Thyroid gland (tissue), 7 donors: ENCODE measurements around the genes SIAH2 and AADAC.

GRCh38 chr3:150410527-150411104 is 2.5 kb downstream of the TSC22D2 start:
- PRO-cap, 2 experiments, result peak in 1 of 2 experiments; most common plus-strand start chr3:150410786 (in 1); most common minus-strand start chr3:150410733 (in 1)
- RAMPAGE, long total RNA, 5 experiments, result no peak in any of the 5 experiments

DNA sequence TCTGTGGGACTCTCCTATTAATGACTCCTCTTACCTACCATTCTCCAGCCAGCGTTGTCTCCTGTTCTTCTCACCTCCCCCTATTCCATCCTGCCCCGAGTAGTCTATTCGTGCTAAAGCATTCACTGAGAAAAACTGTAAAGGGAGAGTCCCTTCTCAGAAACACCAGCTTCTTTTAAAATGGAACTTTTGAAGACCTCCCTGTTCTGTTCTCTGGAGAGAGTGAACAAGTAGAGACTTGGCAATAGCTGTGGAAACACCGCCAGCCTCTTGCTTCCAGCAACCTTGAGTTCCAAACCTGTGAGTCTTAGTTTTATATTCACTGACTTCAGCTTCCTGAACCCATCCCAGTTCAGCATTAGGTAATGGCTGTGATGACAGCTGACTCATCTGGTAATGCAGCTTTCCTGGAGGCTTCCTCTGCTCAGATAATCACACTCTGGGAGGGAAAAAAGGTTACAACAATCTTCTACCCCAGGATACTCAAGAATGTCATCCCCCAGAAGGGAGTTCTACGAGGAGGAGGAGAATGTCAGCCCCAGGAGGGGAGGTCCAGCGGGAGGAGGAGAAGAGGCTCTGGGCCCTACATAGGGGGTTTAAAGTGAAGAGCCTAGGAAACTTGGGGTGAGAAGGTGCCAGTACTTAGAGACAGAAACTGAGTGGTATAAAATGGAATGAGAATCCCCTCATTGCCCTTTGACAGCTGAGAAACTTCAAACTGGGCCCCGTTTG is 61.5 kb downstream of the TSC22D2 start:
- PRO-cap, 2 experiments, result no peak in any of the 2 experiments
- RAMPAGE, long total RNA, 5 experiments, result no peak in any of the 5 experiments

DNA sequence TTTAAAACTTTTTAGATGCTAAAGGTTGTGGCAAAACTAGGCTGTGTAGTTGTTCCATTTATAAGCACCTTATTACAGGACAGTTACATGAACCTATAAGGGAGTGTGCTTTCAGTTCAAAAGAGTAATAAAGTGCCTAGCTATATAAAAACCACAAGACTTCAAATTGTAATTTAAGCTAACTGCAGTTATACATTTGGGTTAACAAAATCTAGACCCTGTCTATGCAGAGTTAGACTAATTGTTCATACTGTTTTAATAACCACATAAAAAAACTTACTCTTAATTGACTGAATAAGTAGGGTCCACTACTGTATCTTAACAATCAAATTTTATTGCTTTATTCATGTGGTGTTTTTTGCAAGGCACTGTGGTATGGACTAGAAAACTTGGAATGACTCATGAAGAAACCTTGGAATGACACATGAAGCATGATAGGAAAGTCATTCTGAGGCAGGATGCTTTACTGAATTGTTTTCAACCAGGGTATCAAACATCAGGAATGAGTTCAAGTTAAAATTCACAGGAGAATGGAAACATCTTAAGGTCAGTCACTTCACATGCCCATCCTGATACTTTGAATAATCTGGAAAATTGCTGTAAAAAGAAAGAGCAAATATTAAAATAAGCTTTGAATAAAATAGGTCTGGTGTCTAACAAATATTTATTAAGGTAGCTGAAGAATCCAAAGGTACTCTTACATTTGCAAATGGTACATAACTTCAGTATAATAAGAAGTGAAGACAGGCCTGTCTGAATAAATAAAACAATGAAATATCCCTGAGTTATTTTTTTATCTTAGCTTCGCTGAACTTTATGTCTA is 2.2 kb downstream of the SERP1 start:
- PRO-cap, 2 experiments, result no peak in any of the 2 experiments
- RAMPAGE, long total RNA, 5 experiments, result no peak in any of the 5 experiments

DNA sequence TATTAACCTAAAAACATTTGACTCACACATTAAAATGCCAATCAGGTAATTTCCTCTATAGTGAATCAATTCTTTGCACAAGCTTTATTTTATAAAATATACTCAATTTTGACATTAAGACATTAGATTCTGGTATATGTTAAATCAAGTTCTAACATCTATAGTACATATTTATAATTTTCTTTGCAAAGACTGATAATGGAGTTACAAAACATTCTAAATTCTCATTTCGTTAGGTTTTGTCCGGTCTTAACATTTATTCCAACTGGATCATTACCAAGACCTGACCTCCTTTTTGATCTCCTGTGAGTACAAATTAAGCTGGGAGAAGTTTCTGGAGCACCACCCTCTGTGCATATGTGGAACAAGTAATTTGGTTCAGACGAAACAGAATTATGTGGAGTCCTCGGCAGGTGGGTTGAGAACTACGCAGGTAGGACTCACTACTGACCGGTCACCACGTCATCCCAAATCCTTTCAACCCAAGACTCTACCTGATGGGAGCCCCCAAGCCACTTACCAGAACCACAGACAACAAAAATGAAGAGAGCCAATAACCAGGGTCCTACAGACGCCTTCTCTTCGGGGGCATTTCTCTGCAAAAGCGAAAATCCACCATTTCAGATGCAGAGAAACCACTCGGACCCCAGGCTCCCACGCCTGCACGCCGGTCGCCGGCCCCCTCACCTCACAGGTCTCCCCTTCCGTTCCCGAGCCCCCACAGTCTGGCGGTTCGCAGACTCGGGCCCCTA is 937 bp downstream of the SERP1 start:
- PRO-cap, 2 experiments, result peak in 2 of 2 experiments; most common plus-strand start position 385 of the sequence (in 2); most common minus-strand start position 370 of the sequence (in 1)
- RAMPAGE, long total RNA, 5 experiments, result no peak in any of the 5 experiments

GRCh38 chr3:150600745-150601649 is 2.1 kb upstream of the SELENOT start:
- PRO-cap, 2 experiments, result no peak in any of the 2 experiments
- RAMPAGE, long total RNA, 5 experiments, result no peak in any of the 5 experiments

GRCh38 chr3:150612494-150612943 is 9.4 kb downstream of the SELENOT start:
- PRO-cap, 2 experiments, result no peak in any of the 2 experiments
- RAMPAGE, long total RNA, 5 experiments, result no peak in any of the 5 experiments

DNA sequence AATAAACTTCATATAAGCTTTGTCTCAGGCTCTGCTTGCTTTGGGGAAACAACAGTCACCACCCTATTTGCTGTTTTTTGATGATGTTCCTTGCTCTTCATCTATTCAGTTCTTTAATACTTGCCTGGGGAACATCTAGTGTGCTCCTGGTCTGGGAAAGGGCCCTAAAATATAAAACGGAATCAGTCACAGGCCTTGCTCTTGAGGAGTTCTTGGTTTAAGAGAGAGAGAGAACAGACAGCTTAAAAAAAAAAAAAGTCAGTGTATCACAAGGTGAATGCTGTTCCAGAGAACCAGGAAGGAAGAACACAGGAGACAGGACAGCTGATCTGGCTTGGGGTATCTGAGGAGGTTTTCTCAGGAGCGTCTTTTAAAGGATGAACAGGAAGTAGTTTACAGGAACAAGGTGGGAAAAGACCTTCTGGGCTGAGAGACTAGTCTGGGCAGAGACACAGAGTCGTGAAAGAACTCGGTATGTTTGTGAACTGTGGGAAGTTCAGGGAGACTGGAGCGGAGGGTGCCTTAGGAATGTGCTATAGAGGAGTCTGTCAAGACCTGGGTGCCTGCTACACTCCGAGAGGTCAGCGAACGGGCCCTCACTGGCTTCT is 21.2 kb upstream of the ERICH6 start:
- PRO-cap, 2 experiments, result no peak in any of the 2 experiments
- RAMPAGE, long total RNA, 5 experiments, result no peak in any of the 5 experiments

- PRO-cap, 2 experiments, result no peak in any of the 2 experiments
- RAMPAGE, long total RNA, 5 experiments, result no peak in any of the 5 experiments
Observed at GRCh38 chr3:150739784-150740702, 22.9 kb downstream of the SIAH2 start.

DNA sequence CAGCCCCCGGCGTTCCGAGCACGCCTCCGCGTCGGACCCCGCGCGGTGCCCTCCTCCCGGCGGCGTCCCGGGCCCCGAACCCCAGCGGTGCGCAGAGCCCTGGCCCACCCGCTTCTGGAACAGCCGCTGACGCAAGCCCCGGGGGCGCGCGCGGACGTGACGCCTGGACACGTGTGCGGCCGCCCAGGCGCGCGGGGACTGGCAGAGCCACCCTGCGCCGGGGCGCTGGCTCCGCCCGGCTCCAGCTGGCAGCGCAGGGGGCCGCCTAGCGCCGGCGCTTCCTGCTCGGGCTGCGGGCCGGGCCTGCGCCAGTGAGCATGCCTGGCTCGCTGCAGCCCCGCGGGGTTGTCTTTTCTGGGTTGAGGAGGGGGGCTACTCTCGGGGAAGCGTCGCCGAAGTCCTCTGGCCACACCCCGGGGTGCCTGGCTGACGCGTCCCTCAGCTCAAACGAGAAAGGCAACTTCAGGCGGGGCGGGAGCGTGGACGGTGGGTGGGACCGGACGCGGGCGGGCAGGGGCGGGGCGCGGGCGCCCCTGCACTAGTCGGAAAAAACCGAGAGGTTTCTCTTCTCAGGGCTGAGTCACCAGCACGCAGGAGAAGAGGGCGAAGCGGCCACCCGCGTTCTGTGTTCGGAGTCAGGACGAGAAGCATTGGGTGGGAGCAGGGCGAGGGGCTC is at the start of gene SIAH2:
Gene SIAH2, minus strand, starts transcription at position 137 of the 676 bp plus-strand sequence.
- PRO-cap, 2 experiments, result peak in 2 of 2 experiments; most common plus-strand start position 578 of the sequence (in 2); most common minus-strand start position 116 of the sequence (in 2)
- RAMPAGE, long total RNA, 5 experiments, result no peak in any of the 5 experiments

GRCh38 chr3:151387429-151388084 is 3.0 kb upstream of the P2RY12 start:
- PRO-cap, 2 experiments, result no peak in any of the 2 experiments
- RAMPAGE, long total RNA, 5 experiments, result no peak in any of the 5 experiments

- PRO-cap, 2 experiments, result no peak in any of the 2 experiments
- RAMPAGE, long total RNA, 5 experiments, result no peak in any of the 5 experiments
Observed at GRCh38 chr3:151445289-151446005, 15.4 kb downstream of the IGSF10 start.

DNA sequence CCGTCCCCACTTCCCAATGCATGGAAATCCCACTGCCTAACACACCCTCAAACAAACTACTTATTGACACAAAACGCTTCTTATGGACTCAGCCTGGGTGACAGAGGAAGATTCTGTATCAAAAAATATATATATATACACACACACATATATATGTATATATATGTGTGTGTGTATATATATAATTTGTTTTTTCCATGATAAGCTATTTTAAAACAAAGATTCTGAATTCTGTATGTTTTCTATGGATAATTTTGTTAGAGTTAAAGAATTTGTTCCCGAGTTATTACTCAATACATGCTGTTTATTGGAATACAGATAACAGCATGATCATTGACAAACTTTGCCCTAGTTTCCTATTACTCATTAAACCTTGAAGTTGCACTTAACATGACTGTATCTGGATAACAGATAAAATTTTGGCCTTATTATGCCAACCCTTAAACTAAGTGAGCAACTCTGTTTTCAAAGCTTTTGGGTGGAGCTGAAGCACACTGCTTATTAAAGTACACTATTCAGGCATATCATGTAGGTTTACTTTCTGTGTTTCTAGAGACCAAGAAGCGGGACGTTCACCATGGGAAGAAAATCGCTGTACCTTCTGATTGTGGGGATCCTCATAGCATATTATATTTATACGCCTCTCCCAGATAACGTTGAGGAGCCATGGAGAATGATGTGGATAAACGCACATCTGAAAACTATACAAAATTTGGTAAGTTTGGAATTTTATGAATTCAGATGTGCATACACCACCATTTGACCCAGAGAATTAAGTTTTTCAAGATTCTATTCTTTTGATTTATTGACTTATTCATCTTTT is at the start of gene AADAC:
Gene AADAC, plus strand, starts transcription at position 531 of the 823 bp plus-strand sequence.
- PRO-cap, 2 experiments, result no peak in any of the 2 experiments
- RAMPAGE, long total RNA, 5 experiments, result no peak in any of the 5 experiments

DNA sequence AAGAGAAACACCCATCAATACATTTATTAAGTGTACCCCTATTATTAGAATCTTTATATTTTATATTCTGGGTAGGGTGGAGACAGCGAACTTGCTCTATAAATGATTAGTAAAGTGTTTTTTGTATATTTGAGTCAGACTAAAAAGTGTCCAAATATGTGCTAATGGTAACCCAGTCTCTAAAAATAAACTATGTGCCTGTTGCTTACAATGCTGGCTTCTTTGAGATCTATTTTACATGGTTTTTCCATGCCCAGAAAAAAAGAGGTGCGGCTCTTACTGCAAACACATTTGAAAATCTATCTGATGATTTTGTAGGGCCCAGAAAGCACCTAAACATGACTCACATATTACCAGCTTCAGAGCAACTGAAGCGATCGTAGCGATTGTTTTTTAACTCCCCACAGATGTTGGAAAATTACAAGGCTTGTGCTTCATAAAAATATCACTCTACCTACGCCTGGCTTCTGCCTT is 53.4 kb downstream of the SUCNR1 start:
- PRO-cap, 2 experiments, result no peak in any of the 2 experiments
- RAMPAGE, long total RNA, 5 experiments, result no peak in any of the 5 experiments

DNA sequence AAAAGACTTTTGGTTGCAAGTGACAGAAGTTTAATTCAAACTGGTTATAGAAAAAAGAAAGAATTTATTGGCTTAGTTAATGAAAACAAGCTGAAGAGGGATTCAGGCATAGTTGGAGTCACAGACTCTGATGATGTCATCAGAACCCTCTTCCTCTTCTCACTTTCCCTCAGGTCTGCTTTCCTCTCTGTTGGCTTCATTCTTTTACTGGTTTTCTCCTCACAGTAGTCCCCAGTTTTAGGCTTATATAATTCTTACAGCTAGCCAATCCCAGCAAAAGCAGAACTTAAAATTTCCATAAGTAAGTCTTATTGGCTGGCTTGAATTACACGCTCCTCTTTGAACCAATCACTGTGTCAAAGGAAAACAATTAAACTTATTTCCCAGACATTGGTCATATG is 31.9 kb upstream of the MBNL1 start:
- PRO-cap, 2 experiments, result no peak in any of the 2 experiments
- RAMPAGE, long total RNA, 5 experiments, result no peak in any of the 5 experiments

DNA sequence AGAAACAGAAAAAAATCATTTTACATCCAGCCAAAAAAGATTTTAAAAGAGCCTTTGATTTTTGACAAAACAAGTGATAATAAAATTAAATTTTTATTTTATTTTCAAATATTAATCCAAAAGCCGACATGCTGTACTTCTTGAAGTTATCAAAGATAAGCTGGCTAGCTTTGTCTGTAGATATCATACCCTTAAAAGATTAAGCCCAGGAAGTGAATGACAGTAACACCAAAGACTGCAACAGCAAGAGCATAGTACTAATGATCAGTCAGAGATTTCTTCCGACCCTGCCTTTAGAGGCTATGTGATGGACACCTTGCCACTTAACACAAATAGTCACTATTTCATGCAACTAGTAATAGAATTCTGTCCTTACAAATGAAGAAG is 9.3 kb upstream of the MBNL1 start:
- PRO-cap, 2 experiments, result no peak in any of the 2 experiments
- RAMPAGE, long total RNA, 5 experiments, result no peak in any of the 5 experiments

GRCh38 chr3:152272611-152273404 is 4.1 kb downstream of the MBNL1 start:
- PRO-cap, 2 experiments, result peak in 1 of 2 experiments; most common minus-strand start chr3:152273067 (in 1)
- RAMPAGE, long total RNA, 5 experiments, result no peak in any of the 5 experiments

DNA sequence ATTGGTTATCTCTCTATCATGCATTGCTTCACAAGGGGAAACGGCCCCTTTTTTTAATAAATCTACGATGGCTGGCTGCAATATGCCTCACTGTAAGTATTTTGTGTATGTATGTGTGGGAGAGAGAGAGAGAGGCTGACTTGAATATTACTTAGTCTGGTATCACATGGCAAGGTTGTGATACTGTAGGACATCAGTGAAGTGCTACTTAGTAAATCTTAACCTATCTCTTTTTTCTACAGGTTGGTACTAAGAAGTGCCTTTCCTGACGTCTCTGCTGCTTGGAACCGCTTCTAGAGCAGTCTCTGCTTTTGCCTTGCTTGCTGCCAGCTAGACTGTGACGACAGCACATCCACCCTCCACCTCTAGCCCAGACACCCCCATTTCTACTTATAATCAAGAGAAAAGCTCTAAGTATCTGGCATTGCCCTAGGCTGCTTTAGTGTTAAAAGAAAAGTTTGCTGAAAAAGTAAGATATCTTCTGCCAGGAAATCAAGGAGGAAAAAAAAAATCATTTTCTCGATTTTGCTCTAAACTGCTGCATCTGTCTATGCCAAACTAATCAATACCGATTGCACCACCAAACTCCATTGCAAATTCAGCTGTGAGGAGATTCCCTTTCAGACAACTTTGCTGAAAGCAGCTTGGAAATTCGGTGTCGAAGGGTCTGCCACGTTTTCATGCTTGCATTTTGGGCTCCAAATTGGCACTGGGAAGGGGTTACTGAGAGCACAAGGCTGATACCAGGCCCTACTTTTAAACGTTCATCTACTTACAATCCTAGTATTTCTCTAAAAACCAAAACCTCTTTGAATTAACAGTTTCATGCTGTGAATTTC is 30.7 kb downstream of the MBNL1 start:
- PRO-cap, 2 experiments, result peak in 2 of 2 experiments; most common plus-strand start position 59 of the sequence (in 1); most common minus-strand start position 283 of the sequence (in 1)
- RAMPAGE, long total RNA, 5 experiments, result no peak in any of the 5 experiments

DNA sequence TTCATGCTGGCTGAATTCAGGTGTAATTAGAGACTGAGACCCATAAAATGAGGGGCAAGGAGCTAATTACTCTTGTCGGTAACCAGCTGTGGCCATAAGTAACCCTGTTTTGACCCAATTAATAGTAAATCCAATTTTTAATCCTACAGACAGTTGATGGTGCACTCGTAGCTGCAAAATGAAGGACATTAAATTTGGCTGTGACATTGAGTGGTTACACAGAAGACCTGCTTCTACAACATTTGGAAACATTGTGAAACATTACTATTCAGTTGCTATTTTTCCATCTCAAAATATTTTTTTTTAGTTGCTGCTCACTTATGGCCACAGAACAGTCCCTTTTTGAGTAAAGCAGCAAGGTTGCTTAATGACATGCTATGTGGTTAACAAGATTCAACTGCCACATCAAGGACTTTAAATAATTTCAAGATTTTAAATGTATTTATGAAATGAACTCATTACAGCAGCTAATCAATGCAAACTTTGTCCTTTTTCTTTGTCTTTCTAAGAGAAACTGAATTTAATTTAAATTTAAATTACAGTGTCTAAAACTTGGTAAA is 33.1 kb downstream of the MBNL1 start:
- PRO-cap, 2 experiments, result no peak in any of the 2 experiments
- RAMPAGE, long total RNA, 5 experiments, result no peak in any of the 5 experiments

DNA sequence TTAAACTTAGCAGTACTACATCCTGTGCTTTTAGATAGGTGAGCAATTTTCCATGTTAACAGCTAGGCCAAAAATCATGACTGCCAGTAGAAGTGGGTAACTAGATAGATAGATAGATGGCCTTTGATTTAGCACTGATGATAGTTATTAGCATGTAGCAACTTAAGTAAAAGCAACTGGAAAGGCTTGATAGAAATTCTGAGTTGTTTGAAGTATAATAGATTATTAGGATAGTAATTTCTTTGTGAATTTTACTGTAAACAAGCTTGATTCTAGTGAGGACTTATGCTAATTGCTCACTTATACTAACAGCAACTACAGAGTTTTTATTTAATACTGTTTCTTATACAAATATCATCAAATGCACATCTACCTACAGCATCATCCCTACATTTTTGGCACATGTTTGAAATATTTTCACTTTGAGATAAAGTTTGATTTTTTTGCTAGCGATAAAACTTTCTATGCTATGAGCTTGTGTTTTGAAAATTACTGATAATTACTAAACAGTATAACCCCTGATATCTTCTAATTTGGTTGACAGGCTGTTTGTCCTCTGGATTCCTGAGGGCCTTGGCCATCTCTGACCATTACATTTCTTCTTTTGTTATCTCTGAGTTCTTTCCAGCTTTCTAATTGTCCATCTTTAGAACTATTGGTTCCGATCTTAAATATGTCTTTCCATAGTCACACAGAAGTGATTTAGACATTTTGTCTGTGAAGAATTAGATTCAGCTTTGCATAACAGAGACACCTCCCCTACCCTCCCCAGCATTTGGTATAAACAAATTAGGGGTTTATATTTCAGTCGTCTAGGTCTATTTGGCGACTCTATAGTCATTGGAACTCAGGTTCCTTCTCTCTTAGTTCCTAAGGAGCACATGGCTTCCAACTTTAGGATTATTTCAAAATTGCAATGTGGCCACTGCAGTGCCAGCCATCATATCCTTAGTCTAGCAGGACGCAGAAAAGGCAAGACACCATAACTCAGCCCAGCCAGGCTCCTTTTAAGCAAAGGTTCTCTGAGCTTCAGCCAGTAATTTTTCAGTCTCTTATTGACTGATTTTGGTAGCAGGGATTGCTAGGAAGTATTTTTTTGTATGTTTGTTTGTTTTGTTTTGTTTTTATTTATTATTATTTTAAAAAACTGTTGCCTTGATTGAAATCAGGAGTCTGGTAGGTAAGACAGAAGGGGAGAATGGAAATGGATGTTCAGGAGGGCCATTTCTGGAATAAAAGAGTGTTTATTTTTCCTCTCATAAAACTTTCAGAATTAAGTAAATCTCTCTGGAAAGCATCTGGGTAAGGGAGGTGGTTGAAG is 37.2 kb downstream of the MBNL1 start:
- PRO-cap, 2 experiments, result no peak in any of the 2 experiments
- RAMPAGE, long total RNA, 5 experiments, result no peak in any of the 5 experiments

DNA sequence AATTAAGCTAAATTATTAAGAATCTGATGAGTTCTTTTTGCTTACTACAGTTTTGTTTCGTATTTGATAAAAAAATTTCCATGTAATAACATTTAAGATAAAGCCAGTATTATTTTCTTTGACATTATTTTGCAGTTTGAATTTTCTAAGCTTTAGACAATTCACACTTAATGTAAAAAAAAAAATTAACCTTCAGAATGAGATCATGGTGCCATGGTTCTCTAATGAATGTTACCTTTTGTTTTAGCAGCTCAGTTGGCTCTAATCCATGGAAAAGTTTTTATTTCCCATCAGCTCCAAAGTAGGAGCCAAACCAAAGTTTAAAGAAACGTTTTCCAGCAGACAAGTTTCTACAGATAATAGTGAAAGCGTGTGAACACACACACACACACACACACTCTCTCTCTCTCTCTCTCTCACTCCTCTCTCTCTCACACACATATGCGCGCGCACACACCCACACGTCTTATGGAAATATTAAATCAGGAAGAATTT is 46.8 kb downstream of the MBNL1 start:
- PRO-cap, 2 experiments, result peak in 1 of 2 experiments; most common plus-strand start position 355 of the sequence (in 1)
- RAMPAGE, long total RNA, 5 experiments, result no peak in any of the 5 experiments